ENCODE measurements around a stretch of chr17.

- PRO-cap: no peak
Measured at GRCh38 chr17:50276655-50277238, 2.5 kb downstream of the TMEM92 start.

- PRO-cap: no peak
Measured at GRCh38 chr17:50289682-50290868, 15.8 kb downstream of the TMEM92 start.

DNA sequence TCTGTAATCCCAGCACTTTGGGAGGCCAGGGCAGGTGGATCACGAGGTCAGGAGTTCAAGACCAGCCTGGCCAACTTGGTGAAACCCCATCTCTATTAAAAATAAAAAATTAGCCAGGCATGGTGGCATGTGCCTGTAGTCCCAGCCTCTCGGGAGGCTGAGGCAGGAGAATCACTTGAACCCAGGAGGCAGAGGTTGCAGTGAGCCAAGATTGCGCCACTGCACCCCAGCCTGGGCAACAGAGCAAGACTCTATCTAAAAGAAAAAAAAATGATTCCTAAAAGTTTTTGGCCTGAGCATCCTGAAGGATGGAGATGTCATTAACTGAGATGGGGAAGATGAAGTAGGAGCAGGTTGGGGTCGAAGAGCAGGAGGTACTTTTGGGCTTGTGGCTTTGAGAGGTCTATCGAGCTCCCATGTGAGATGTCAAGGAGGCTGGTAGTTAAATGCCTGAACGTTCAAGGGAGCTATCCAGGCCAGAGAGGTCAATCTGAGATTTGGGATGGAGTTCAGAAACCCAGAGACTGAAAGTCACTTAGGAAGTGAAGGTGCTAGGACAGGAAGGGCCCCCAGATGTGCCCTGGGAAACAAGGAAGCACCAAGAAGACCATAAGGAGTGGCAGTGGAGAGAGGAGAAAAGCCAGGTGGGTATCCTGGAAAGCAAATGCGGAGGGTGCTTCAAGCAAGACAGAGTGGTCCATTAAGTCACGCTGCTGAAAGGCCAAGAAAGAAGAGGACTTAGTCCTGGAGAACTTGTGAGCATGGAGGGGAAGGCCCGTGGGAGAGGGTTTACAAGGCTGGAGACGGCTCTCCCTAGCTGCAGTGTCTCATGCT, 5.7 kb downstream of the XYLT2 start:
- PRO-cap: no peak

DNA sequence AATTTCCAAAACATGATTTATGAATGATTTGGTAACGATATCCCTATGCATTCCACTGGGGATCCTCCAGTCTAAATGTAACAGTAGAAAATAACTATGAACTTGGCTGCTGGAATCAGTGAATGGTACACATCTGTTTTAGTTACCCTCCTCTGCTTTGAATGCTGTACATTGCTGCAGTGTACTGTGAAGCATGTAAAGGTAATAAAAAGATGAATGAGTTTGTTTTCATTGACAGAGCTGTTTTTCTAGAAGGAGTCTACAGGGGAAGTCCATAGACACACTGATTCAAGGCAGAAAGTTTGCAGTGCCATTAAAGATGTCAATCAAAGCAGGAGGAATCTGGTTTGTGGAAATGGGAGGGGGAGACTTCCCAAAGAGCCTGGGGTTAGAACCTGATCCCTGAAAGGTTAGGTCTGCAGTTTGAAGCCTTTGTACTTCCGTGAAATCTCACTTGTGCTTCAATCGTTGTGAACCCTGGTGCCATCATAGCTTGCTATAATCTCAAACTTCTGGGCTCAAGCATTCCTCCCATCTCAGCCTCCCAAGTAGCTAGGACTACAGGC, 5.1 kb downstream of the ACSF2 start:
- PRO-cap: no peak

DNA sequence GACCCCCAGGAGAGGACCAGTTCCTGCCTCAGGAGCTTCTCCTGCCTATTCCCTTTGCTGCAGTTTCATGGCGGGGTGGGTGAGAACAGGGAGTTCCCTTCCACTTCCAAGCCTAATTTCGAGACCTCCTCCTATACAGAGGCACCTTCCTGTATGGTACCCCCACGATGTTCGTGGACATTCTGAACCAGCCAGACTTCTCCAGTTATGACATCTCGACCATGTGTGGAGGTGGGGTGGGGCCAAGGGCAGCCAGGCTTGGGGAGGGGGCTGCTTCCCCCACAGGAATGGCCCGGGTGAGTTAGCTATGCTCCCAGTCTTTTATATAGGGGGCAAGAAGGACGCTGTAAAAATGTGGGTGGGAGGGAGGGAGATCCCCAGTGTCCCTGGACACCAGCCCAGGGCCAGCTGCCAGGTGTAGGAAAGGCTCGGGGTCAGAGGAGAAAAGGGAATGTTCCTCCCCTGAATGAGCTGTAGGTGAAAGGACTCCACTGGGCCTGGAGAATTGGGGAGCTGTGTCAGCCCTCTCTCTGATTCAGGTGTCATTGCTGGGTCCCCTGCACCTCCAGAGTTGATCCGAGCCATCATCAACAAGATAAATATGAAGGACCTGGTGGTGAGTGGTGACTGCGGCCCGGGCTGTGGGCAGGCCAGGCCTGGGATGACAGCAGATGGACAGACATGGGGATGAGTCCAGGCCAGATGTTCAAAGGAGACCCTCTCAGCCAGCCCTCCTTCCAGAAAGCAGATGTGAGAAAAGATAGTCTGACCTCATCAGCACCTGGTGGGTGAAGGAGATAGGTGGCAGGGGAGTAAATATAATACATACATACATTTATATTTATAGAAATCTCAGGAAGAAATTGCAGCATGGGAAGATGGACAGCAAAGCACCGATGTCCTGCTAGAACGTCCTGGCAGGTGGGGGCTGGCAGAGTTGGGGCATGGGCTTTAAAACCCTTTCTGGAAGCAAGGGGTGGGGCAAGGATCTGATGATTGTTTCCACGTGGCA, 4.7 kb downstream of the CHAD start:
- PRO-cap: no peak

GRCh38 chr17:50470243-50470859, 1.7 kb upstream of the CHAD start:
- PRO-cap: no peak

GRCh38 chr17:50518512-50519219, 10.4 kb downstream of the MYCBPAP start:
- PRO-cap: no peak

GRCh38 chr17:50542369-50543397, 4.3 kb upstream of the SPATA20 start:
- PRO-cap: no peak

GRCh38 chr17:50547564-50548290, 753 bp downstream of the SPATA20 start:
- PRO-cap: unidirectional peak, minus-strand start at chr17:50547838

GRCh38 chr17:50638495-50639672, 4.2 kb downstream of the ABCC3 start:
- PRO-cap: bidirectional peak, plus-strand start at chr17:50639578, minus-strand start at chr17:50639253

GRCh38 chr17:50656757-50657372, 22.2 kb downstream of the ABCC3 start:
- PRO-cap: no peak

- PRO-cap: bidirectional peak, plus-strand start at chr17:50686936, minus-strand start at chr17:50686804; bidirectional peak, plus-strand start at chr17:50687008, minus-strand start at chr17:50686998
Measured at GRCh38 chr17:50686218-50687126, 21.2 kb downstream of the ANKRD40 start.

DNA sequence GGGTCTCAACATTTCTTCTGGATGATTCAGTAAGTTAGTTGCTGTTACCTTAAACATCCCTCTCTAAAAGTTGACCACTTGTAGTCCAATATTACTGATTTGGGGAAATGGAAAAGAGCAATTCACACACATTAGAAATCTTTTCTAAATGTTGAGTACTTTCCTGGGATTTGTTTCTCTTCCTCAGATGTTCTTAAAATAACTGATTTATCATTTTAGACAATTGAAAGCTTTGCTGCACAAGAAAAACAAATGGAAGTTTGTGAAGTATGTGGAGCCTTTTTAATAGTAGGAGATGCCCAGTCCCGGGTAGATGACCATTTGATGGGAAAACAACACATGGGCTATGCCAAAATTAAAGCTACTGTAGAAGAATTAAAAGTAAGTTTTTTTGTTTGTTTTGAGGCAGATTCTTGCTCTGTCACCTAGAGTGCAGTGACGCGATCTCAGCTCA, 22.9 kb downstream of the ANKRD40CL start:
- PRO-cap: no peak

DNA sequence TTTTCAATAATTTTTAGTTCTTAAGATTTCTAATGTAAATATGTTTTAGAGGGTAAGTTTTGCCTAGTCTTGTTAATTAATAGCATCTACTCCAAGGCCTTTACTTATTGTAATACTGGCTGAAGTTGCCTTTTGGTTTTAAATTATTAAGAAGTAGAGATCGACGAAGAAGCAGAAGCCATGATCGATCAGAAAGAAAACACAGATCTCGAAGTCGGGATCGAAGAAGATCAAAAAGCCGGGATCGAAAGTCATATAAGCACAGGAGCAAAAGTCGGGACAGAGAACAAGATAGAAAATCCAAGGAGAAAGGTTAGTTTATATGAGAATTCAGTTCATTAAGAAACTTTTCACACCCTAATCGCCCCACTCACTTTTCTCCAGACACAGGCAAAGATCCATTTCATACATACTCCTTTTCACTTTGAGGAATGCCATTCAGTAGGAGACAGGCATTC, 20.9 kb downstream of the ANKRD40CL start:
- PRO-cap: no peak

- PRO-cap: no peak
Measured at GRCh38 chr17:50861699-50863034, 4.0 kb downstream of the TOB1 start.

DNA sequence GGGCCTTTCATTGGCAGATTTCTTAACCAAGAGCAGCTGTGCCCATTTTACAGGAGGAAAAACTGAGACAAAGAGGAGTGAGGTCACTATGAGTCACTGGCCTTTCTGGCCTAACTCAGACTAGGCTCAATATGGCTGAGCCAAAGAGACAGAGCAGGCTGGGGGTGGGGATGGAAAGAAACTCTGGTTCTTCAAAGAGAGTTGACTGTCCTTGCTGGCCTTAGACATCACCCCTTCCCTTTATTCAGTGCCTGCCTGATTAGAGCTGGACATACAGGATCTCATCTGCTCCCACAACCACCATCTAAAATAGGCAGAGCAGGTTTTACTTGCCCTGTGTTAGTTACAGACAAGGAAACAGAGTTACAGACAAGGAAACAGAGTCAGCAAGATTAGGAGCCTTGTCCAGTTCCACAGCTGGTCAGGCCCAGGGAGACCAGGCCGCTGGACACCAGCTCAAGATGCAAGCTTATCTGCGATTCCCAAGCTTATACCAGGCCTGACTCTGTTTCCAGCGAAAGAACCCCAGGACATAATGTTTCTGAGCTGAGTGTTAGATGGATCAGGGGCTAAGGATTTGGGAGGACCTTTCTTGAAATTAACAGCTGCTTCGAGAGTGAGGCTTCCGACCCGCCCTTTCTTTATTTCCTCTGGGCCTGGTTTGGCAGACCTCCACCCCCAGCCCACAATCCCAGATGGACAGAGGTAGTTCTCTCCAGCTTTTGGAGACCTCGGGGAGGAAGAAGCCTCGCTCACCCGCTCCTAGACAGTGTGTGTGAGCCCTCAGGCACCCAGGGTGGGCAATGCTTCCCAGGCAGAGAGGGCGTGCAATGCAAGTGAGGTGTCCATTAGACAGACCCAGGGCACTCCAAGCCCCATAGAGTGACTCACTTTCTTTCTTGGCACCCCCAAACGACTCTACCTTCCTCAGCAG, 50.3 kb upstream of the TOB1 start:
- PRO-cap: no peak

DNA sequence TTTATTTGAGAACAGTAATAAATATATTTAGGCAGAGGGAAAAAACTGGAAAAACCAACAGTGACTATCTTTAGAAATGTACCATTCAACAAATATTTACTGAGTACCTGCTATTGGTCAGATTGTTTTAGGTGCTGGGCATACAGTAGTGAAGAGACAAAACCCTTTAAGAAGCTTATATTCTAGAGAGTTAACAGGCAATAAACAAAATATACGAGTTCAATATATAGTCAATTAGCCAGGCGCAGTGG, 69.6 kb upstream of the TOB1 start:
- PRO-cap: no peak

DNA sequence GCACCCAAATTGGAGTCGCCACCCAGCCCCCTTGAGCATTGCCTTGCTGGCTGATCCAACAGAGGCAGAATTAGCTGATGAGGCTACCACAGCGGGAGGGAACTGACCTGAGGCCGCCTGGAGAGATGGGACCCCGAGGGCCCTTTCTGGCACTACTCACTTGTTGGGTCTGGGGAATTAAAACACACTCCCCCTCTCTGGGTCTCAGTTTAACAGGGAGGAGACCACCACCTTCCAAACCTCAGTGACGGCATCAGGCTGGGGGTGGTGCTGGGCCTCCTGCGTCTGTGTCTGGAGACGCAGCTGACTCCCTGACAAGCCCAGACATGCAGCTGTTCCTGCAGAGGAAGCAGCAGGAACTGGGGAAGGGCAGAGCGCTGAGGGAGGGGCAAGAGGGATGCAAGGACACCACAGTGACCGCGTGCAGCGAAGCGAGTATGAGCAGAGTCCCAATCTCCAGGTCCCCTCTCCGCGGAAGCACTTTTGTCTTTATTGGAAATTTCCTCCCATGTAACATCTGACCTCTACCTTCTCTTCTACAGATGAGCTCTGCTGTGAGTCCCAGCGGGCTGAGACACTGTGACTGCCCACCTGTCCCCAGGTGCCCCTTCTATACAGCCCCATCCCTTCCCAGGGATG, 88.1 kb upstream of the TOB1 start:
- PRO-cap: no peak

DNA sequence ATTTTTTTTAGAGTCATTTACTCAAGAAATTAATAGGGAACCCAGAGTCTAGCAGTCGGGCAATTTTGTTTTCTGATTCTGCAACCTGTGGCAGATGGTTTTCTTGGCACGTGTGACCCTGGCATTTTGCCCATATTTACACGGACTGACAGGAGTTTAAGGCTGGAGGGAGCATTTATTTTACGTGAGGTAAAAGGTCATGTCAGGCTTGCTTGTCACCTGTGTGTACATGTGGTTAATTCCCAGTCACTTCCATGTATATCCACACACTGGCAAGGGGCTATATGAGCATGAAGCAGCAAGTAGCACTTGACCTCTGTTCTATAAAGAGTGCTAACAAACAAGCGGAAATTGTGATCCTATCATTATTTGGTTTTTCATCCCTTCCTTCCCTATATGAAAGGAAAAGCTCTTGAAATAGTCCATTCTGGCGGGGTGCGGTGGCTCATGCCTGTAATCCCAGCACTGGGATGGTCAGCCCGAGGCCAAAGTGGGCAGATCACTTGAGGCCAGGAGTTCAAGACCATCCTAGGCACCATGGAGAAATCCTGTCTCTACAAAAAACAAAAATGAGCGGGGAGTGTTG, 2.2 kb downstream of the SPAG9 start:
- PRO-cap: no peak

GRCh38 chr17:51151817-51152347, 1.5 kb upstream of the NME1 start:
- PRO-cap: no peak

Measured in ReNcell CX (cell line).